PFSK-1 (cell line): ENCODE measurements around the genes CLDN16 and PLAAT1.

GRCh38 chr3:190053866-190054760, 66.6 kb downstream of the P3H2 start:
- RRBS, result no CpG with 5 or more reads among the region's 4 CpGs

- RRBS, result no CpG with 5 or more reads among the region's 3 CpGs
Measured at GRCh38 chr3:190309475-190309852, 12.8 kb downstream of the CLDN1 start.

- RRBS, result no CpG with 5 or more reads among the region's 5 CpGs
Measured at GRCh38 chr3:190320916-190321522, 1.2 kb downstream of the CLDN1 start.

- RRBS, result no CpG with 5 or more reads among the region's 8 CpGs
Measured at GRCh38 chr3:190387793-190388176, at the start of gene CLDN16. TSS of gene CLDN16 (plus strand) at chr3:190388163.

- RRBS, result no CpG with 5 or more reads among the region's 7 CpGs
Measured at GRCh38 chr3:190678082-190678406, 164.2 kb downstream of the IL1RAP start.

DNA sequence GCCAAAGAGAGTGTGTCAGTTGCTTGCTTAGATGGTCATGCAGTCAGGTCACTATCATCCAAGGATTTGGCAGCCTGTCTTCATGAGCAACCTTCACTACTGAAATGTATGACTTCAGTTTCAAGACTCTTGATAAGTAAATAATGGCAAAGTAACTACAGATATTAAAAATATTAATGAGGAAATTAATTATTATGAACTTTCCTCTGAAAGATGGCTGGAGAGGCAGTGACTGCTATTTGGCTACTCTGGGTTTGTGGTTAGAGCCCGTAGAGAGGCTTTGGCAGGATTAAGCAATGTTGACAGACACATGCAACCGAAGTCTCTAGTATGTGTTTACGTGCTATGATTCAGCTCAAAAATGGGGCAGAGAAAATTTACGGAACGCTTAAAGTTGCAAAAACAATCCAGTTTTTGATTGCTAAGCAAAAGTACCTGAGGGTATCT, 133.7 kb downstream of the GMNC start:
- RRBS, result no CpG with 5 or more reads among the region's 5 CpGs

- RRBS, result no CpG with 5 or more reads among the region's 1 CpG
Measured at GRCh38 chr3:191263208-191263702, 64.2 kb downstream of the OSTN start.

GRCh38 chr3:191295969-191296267, 33.3 kb upstream of the CCDC50 start:
- RRBS, result no CpG with 5 or more reads among the region's 2 CpGs

DNA sequence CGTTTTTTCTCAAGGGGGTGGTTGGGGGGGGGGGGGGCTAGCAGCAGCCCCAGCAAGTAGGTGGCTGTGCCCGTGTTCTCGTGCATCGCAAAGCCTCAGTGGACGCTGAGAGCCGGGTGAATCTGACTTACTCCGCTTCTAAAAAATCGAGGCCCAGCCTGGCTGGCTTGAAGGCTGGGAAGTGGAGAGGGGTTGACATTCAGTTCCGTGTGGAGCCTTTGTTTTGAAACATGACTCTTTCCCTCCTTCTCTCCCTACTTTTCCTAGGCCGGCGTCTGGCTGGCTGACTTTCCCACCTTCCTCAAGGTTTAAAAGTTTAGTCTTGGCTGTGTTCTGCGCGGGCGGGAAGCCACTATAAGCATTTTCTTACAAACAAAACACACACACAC, 412 bp downstream of the UTS2B start:
- RRBS, result no CpG with 5 or more reads among the region's 14 CpGs

DNA sequence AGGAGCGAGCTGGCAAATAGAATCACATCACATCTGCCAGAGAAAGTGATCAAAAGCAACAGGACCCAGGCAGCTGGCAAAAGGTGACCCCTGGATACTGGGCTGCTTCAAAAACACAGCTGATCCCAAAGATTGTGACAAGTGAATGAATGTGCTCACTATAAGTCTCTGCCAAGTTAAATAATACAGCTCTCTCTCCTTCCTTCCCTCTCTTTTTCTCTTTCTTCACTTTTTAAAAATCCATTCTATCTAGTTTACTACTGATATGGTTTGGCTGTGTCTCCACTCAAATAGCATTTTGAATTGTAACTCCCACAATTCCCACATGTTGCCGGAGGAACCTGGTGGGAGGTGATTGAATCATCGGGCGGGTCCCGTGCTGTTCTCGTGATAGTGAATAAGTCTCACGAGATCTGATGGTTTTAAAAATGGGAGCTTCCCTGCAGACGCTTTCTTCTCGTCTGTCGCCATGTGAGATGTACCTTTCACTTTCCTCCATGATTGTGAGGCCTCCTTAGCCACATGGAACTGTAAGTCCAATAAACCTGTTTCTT, 35.8 kb upstream of the PYDC2 start:
- RRBS, result no CpG with 5 or more reads among the region's 10 CpGs

GRCh38 chr3:192445831-192446030, 281.6 kb downstream of the FGF12 start:
- RRBS, result no CpG with 5 or more reads among the region's 1 CpG

DNA sequence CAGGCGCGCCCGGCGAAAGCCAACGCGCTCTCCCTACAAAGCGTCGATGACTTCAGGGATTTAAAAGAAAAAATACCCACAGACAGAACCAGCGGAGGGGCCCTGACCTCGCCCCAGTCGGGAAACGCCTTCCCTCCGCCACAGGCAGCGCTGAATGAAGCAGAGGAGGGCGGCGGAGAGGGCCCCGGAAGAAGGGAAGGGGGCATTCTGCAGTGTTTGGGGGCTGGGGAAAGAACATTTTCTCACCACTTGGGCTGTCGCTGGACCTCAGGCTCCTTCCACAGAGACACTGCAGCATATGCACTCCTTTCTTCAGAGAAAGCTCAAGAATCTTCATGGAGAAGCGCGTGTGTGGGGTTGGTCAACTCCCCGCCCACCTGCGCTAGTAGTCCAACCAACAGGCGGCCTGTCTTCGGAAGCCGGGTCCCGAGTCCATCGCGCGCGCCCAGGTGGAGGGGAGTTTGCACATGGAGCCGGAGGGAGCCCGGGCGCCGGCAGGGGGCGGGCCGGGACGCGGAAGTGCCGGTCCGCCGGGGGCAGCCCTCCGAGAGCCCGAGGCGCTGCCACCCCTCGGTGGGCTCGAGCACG, 212.8 kb downstream of the FGF12 start:
- RRBS, result 34% methylated on average over 14 of the region's 47 CpGs

GRCh38 chr3:193240896-193241687, at the start of gene PLAAT1:
TSS of gene PLAAT1 (plus strand) at chr3:193241222.
- RRBS, result 10% methylated on average over 49 of the region's 93 CpGs

- RRBS, result no CpG with 5 or more reads among the region's 1 CpG
Measured at GRCh38 chr3:193552707-193552846, 2.1 kb downstream of the ATP13A4 start.

DNA sequence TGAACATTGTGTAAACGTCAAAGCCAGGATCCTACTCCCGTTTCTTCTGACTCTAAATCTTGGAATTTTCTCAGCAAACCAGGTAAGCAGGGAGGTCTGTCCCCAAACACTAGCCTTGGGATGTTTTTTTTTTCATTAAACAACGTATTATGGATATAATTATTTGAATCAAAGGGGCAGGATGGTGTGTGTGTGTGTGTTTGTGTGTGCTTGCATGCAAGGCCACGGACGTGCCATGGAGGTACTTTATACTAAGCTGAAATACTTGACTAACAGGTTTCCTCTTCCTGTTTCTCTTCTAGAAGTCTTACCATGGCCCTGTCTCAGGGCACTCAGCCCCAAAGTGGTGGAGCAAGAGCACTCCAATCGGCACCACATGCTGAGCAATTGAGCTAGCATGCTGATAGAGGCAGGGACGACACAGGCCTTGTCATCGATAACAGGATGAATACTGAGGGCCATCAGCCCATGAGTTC, 198.6 kb downstream of the OPA1 start:
- RRBS, result no CpG with 5 or more reads among the region's 8 CpGs

GRCh38 chr3:193836935-193837282, 243.9 kb downstream of the OPA1 start:
- RRBS, result no CpG with 5 or more reads among the region's 7 CpGs

GRCh38 chr3:193847264-193848003, 254.4 kb downstream of the OPA1 start:
- RRBS, result no CpG with 5 or more reads among the region's 7 CpGs

DNA sequence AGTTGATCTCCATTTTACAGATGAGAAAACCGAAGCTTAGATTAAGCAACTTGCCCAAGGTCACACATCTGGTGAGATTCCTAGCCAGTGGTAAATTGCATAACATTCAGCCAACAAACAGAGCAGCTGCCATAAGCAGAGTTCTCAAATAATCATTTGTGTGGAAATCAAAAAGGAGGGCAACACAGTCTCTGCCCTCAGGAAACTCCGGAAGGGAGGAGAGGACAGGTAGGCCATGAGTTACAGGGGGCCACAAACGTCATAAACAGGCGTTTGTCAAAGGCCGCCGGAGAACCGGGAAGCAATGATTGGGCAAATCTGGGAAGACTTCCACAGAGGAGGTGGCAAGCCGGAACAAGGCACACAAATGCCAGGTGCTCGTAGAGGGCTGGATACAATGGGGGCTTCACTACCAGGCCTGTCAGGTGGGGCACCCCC, 66.0 kb upstream of the HES1 start:
- RRBS, result 94% methylated on average over 3 of the region's 9 CpGs

- RRBS, result no CpG with 5 or more reads among the region's 17 CpGs
Measured at GRCh38 chr3:194100676-194101436, 35.1 kb upstream of the HES1 start.

- RRBS, result no CpG with 5 or more reads among the region's 8 CpGs
Measured at GRCh38 chr3:194424991-194425626, 26.0 kb upstream of the GP5 start.